Right ventricle myocardium (tissue), 1 donor: ENCODE measurements around a stretch of chr15.

DNA sequence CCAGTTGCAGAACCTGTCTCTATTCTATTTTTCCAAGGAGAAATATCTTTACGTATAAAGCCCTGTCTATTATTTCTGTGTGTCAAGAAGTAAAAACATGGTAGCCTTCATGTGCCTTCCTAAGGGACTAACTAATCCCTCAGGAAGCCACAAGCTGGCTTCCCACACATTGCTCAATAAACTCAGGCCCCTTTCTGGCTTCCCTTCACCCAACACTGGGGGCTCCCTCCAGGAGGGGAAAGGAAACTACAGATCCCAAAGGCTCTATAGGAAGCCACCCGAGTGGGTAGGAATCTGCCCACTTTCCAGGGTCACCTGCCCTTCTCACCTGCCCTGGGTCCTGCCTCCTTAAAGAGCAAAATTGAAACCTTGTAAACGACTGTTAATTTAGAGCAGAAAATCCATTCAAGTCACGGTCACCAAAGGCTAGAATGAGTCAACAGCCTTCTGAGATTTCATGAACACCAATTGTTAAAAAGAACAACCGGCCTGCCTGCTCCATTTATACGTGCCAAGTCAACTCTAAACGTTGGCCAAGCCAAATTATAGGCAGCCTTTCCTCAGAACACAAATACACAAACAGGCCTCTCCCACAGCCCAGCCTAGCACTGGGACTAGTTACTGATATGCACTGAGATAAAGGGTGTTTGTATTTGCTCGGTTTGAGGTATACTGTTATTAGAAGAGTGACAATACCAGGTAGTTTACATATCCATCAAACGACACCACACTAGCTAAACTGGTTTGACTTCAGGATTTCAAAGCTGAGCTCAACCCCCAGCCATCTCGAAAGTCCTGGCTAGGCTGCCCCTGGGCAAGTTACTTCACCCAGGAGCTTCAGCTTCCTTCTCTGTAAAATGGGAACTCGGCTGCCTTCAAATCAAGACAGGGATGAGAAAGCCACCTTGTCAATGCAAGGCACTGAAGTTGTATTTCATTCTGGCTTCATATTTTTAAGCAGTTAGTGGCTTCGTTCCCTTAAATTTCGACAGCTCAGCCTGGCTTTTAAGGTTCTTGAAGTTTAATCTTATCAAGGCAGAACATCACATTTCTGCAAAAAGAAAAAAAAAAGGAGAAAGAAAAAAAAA is 4.3 kb downstream of the TLE3 start:
- PRO-cap, 2 experiments, result no peak in any of the 2 experiments

DNA sequence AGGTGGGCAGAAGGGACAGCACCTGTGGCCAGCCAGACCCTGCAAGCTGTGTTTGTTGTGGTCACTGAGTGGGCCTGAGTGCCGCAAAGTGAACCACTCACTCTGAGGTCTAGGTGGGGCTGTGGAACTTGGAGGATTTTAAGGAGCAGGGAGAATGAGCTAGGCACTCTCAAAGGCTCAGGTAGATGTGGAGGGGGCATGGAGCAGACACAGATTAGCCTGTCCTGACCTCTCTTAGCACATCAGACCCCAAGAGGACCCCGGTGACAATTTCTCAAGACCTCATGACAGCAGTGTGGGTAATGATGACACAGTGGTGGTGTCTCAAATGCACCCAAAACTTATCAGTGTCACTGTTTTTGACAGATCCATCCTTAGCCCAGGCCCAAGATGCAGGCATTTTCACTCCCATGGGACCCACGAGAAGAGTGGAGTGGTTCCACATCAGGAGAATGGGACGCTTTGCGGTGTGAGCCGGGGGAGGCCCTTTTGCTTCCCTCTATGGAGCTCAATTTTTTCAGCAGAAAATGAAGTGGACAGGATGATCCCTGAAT is 43.8 kb upstream of the TLE3 start:
- PRO-cap, 2 experiments, result no peak in any of the 2 experiments

- PRO-cap, 2 experiments, result no peak in any of the 2 experiments
Measured at GRCh38 chr15:70421029-70421533, 323.4 kb upstream of the TLE3 start.

DNA sequence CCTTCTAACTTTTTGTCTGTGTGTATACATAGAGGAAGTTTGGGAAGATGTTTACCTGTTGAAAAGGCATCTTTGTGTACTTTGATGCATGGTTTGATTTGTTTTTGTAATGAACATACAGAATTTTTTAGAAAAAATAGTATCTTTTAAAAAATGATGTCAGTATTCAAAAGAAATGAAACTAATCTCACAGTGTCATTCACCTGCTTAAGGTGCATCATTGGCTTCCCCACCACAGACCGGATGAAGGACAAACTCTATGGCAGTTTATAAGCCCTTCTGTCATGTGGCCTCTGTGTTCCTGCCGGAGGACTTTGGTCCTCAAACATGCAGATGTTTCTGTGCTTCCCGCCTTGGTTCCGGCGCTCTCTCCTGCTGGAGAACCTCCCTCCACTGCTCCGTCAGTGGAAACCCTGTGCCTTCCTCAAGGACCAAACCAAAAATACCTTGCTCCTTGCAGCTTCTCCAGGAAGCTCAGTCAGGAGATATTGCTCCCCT is 326.3 kb downstream of the UACA start:
- PRO-cap, 2 experiments, result no peak in any of the 2 experiments

GRCh38 chr15:70474328-70474649 is 289.1 kb downstream of the UACA start:
- PRO-cap, 2 experiments, result no peak in any of the 2 experiments

DNA sequence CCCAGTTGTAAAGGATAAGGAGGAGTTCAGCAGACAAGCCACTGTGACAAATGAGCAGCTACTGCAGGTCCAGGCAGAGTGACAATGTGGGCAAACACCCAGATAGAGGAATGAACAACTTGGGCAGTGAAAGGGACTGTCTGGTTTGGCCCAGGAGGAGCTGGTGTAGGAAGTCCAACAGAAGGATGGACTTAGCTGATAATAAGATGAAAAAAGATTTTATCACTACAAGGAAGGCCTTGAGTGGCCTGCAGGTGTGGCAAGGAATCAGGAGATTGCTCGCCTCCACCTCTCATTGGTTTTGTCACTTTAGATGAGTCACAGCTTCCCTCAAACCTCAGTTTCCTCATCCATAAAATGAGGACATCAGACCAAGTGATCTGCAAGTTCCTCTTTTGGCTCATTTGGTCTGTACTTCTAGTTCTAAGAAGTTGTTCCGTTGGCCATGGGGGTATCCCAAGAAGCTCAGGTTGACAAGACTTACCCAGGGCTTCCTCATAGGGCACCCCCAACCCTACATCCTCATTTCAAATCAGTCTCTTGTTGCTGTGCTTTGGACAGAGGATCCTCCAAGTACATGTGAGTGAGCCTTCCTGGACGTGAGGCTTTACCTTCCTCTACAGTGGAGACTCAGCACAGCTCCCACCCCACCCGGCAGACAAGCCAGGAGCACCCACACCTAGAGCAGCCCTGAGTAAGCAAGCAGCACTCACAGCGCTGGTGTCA is 254.1 kb downstream of the UACA start:
- PRO-cap, 2 experiments, result no peak in any of the 2 experiments

DNA sequence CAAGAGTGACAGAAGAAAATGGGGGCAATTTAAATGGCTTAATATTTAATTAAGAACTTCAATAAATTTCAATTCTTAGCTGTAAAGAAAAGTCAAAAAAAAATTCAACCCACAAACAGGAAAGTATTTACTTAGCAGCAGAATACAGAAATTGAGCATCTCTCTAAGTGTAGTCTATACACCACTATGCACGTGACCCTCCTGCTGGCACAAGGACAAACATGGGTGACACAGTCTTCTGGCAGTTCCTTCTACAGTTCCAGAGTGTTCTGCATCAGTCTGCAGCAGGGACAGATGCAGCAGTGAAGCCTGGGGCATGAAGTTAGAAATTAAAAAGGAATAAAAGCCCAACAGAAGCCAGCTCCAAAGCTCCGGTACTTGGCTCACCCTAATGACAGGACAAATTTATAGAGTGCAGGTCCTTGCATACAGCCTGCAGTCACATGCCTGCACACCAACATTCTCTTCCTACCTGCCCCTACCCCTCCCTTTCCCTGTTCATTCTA is 15.2 kb downstream of the UACA start:
- PRO-cap, 2 experiments, result peak in 1 of 2 experiments; most common plus-strand start position 277 of the sequence (in 1)

DNA sequence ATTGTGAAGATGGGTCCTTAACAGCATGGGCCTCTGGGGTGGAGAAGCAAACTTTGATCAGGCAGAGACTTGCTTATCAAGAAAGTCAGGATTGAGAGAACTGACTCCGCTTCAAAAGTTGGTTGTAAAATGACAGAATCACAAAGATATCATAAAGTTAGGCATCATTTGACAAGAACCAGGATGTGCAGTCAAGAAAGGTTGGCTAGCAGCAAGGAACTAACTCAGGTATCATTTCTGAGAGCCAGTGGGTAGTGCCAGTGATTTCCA is 9.6 kb downstream of the LRRC49 start:
- PRO-cap, 2 experiments, result no peak in any of the 2 experiments

GRCh38 chr15:71279198-71280467 is 164.4 kb downstream of the THSD4 start:
- PRO-cap, 2 experiments, result no peak in any of the 2 experiments

DNA sequence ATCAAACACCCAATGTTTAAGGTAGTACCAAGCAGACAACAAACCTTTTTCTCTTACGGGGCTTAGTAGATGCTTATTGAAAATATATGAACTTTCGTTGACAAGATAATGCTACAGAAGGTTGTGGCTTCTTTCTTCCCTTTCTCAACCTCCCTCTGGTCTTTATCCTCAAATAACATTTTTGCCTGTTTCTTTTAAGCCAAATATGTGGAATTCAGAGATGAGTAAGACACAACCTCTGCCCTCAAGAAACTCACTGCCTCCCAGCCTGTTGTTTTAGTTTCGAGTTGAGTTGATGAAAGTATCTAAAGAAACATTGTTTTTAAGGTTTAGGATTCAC is 218.5 kb downstream of the THSD4 start:
- PRO-cap, 2 experiments, result no peak in any of the 2 experiments

DNA sequence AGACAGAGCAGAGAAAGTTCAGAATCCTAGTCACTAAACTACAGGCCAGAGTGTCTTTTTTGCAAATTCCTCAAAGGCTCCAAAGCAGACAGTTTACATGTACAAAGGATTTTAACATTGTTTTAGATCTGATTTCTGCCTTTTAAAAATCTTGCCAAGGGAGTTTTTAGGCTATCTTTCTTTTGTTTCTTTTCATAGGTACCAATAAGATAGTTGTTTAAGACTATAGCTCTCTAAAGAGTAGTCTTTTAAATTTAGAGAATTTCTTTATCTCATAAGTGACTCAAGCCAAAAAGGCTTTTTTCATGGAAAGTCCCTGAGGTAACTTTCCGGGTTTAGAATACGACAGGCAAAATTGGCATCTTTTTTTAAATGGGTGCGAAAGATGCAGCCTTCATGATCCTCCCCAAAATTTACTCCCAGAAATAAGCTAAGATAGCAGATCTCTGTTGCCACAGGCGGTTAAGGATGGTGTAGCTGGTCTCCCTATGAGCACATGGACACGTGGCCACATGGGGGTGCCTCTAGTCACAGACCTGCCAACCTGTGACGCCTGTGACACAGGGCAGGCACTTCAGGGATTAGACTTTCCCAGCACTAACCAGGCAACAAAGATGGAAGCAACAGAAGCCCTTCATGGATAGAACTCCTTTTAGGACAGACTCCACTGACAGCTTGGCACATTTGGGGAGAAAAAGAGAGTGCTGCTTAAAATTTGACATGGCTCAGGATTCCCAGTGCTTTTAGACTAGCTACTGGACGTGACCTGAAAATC is 320.1 kb downstream of the THSD4 start:
- PRO-cap, 2 experiments, result no peak in any of the 2 experiments

DNA sequence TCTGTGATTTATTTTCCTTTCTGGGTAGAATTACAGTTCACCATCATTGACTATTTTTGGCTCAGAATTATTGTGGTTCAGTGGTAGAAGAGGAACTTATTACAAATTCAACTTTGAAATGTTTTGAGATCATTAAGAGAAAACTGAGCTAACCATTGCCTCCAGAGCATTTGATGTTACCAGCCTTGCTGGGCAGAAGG is 325.1 kb upstream of the NR2E3 start:
- PRO-cap, 2 experiments, result no peak in any of the 2 experiments

GRCh38 chr15:71513807-71514257 is 296.5 kb upstream of the NR2E3 start:
- PRO-cap, 2 experiments, result no peak in any of the 2 experiments

GRCh38 chr15:71547741-71549066 is 262.1 kb upstream of the NR2E3 start:
- PRO-cap, 2 experiments, result no peak in any of the 2 experiments

- PRO-cap, 2 experiments, result peak in 2 of 2 experiments; most common minus-strand start chr15:71676931 (in 2)
Measured at GRCh38 chr15:71676692-71677086, 133.7 kb upstream of the NR2E3 start.

DNA sequence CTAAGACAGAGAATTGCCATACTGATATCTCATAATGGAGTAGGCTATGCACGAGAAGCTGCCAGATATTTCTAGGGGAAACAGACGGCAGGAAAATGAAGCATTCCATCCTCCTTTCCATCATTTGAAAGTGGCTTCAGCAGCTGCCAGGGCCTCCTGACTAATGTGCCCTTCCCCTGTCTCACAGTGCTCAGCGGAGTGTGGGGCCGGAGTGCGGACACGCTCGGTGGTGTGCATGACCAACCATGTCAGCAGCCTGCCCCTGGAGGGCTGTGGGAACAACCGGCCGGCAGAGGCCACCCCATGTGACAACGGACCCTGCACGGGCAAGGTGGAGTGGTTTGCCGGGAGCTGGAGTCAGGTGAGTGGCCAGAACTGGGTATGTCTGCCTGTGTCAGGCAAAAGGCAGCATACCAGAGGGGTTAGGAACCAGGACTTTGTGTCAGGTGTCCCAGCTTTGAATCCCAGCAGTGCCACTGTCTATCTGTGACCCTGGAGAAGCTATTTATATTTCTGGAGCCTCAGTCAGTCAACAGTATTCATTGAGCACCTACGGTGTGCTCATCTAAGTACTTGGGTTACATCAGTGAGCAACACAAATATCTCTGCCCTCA is 52.5 kb upstream of the NR2E3 start:
- PRO-cap, 2 experiments, result no peak in any of the 2 experiments

- PRO-cap, 2 experiments, result no peak in any of the 2 experiments
Measured at GRCh38 chr15:71899591-71900095, 89.3 kb downstream of the NR2E3 start.

DNA sequence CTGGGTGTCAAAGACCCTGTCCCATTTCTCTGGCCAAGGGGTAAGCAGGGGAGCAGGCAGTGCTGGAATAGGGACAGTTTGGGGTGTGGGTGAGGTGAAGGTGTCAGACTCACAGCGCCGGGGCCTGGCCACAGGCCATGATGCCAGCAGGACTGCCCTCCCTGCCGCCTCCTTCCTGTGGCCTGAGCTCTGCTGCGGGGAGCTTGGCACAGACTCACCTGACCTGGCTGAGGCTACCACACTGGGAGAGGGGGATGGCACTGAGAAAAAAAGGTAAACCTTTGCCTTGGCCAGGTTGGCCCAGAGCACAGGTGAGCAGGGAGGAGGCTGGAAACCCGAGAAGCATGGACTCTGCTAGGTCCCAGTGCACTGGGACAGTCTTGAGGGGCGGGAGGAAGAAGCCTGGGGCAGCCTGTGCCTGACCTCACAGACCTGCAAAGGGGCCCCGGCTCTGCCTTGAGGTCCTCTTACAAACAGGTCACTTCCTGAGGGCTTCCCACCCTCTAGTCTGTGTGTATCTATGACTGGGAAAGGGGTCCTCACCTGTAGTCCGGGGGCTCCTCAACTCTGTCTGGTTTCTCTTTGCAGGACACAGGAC is 28.2 kb downstream of the GRAMD2A start:
- PRO-cap, 2 experiments, result no peak in any of the 2 experiments

DNA sequence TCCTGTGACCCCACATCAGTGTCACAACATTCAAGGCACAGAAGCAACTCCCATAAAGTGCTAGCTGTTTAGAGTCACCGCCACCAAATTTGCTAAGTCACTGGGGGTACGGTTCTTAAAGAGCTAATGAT is 3.2 kb downstream of the PKM start:
- PRO-cap, 2 experiments, result no peak in any of the 2 experiments

GRCh38 chr15:72257526-72258375 is 14.6 kb downstream of the PARP6 start:
- PRO-cap, 2 experiments, result no peak in any of the 2 experiments